Placental pericyte (primary cell): ENCODE results near the genes PAPSS2, STAMBPL1 and FAS.

DNA sequence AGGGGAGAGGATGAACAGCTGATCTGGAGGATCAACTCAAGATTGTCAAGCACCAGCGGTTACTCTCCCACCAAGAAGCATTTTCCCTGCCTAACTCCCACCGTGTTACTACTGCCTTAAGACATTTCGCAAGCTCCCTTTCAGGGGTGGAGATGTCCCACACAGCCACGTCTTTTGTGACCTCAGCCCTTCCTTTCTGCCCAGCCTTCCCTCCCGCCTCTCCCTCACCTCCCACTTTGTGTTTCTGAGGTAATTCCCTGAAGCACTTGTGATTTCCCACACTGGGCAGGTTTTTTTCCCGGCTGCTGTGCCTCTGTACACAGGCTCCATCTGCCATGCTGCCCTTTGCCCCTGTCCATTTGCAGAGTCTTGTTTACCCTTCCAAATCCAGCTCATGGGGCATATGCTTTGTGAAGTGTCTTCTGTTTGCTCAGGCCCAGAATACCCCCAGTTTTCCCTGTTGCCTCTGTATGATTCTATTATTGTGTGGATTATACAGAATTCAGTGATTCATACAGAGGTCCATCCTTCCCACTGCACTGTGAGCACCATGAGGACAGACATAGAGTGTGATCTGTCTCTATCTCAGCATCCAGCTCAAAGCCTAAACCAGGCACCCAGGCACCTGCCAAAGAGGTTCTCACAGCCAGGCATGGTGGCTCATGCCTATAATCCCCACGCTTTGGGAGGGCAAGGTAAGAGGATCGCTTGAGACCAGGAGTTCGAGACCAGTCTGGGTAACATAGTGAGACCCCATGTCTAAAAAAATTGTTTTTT is 40.8 kb upstream of the PAPSS2 start:
- CAGE, long polyA plus RNA: no peak

DNA sequence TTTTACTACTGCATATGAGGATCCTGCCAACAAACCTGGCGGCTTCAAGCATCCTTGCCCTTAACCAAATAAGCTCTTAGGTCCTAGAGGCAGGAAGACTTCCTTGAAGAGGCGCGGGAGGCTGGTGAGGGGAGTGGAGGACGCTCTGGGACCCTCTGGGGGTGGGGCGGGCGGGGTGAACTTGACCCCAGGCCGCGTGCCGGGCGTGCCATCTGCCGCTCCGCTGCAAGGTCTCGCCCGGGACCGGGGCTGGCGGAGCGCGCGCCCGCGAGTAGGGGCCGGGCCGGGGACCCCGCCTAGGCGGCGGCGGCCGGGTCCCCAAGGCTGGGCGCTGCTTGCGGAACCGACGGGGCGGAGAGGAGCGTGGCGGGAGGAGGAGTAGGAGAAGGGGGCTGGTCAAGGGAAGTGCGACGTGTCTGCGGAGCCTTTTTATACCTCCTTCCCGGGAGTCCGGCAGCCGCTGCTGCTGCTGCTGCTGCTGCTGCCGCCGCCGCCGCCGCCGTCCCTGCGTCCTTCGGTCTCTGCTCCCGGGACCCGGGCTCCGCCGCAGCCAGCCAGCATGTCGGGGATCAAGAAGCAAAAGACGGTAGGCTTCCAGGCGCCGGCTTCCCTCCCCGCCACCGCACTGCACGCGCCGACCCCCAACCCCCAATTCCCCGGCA is at the start of gene PAPSS2:
Gene PAPSS2 (plus strand): TSS at position 456 of the 662 bp plus-strand sequence.
- CAGE, long polyA plus RNA: no peak

DNA sequence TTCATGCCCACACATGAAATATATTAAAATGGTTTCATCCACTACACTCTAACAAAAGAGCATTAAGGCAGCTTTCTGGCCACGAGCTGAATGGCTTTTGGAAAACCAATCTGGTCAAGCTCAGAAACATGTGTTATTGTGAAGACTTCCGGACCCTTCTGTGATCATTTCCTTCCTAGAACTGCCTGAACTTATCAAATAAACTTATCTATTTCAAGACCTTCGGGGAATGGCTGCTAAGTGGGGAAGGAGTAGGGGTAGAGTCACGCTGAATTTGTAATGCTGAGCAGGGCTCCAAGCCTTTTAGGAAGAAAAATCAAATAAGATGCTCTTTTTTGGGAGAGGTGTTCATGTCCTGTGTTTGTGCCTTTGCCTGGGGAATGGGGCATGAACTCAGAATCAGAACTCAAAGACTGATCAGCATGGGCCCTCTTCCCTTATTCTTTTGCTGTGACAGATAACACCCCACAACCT is 56.7 kb downstream of the PAPSS2 start:
- CAGE, long polyA plus RNA: no peak

- CAGE, long polyA plus RNA: no peak
Measured at GRCh38 chr10:87868975-87869436, 5.6 kb downstream of the PTEN start.

- CAGE, long polyA plus RNA: no peak
Measured at GRCh38 chr10:87878786-87879381, 15.5 kb downstream of the PTEN start.

DNA sequence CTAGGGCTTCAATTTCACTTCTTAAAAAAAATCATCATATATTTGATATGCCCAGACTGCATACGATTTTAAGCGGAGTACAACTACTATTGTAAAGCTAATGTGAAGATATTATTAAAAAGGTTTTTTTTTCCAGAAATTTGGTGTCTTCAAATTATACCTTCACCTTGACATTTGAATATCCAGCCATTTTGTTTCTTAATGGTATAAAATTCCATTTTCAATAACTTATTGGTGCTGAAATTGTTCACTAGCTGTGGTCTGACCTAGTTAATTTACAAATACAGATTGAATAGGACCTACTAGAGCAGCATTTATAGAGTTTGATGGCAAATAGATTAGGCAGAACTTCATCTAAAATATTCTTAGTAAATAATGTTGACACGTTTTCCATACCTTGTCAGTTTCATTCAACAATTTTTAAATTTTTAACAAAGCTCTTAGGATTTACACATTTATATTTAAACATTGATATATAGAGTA is 103.6 kb downstream of the PTEN start:
- CAGE, long polyA plus RNA: no peak

DNA sequence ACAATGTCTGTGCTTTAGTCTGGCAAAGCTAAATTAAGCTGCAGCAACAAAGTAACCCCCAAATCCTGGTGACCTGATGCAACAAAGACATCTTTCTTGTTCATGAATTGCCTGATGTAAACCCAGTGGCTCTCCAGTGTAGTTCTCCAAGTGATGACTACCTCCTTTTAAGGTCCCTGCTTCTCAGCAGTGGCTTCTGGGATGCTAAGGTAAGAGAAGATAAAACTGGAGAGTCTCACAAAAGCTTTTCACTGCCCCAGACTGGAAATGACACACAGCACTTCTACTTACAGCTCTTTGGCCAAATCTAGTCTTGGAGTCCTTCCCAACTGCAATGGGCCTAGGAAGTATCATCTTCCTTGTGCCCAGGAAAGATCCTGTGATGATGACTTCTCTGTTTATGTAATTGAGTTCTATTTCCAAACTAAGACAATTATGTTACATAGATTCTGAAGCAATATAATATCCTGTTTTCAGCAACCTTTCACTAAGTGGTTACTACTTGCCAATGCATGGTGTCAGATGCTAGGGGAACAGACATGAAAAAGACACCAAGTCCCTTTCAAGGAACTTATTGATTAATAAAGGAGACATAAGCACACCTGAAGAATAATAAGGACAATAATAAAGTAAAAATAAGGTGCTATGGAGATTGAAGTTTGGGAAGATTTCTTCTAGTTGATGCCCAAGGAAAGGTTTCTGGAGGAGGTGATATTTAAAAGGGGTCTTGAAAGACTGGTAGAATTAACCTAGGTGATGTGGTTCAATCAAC is 234.1 kb downstream of the PTEN start:
- CAGE, long polyA plus RNA: no peak

GRCh38 chr10:88792530-88792844 is 10.0 kb upstream of the LIPM start:
- CAGE, long polyA plus RNA: no peak

- CAGE, long polyA plus RNA: no peak
Measured at GRCh38 chr10:88879847-88880955, at the start of gene STAMBPL1. TSS of gene STAMBPL1 (plus strand) at chr10:88880245.

DNA sequence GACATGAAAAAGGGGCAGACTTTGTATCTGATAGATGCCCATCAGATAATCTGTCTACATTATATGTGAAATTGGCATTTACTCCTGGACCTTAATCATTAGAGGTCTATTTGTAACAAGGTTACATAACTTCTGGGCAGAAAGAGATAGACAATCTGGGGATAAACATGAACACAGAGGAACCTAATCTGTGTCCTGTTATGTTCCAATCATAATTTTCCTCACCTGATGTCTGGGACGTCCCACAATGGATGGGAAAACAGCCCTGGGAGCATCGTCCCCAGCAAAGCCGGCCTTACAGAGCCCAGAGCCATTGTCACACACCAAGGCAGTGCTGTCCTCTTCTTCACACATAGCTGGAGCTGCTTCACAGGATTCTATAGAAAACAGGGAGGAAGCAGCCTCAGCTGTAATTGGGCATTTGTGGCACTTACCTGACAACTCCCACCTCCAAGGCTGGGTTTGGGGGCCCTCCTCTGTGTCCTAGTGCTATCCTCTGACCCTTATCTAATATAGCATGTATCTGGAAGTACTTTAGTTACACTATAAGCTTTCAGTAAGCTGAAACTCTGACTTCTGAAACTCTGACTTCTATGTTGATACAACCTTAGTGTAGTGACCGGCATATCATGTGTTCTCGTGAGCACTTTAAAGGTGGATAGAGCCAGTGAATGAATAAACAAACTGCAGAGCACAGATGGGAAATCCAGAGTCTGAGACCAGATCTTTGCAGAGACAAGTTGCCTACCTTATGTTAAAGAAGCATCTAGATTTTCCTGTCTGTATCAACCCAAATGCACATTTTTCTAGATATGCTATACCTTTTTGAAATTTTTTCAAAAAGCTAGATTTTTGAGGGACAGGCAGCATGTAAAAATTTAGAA is 3.8 kb downstream of the ACTA2 start:
- CAGE, long polyA plus RNA: no peak

DNA sequence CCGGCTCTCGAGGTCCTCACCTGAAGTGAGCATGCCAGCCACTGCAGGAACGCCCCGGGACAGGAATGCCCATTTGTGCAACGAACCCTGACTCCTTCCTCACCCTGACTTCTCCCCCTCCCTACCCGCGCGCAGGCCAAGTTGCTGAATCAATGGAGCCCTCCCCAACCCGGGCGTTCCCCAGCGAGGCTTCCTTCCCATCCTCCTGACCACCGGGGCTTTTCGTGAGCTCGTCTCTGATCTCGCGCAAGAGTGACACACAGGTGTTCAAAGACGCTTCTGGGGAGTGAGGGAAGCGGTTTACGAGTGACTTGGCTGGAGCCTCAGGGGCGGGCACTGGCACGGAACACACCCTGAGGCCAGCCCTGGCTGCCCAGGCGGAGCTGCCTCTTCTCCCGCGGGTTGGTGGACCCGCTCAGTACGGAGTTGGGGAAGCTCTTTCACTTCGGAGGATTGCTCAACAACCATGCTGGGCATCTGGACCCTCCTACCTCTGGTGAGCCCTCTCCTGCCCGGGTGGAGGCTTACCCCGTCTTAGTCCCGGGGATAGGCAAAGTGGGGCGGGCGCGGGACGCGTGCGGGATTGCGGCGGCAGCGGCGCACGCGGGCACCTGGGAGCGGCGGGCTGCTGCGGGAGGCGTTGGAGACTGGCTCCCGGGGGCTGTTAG is at the start of gene FAS:
Gene FAS (plus strand): TSS at position 388 of the 668 bp plus-strand sequence.
- CAGE, long polyA plus RNA: no peak

GRCh38 chr10:88993830-88994338 is 3.3 kb downstream of the FAS start:
- CAGE, long polyA plus RNA: no peak

DNA sequence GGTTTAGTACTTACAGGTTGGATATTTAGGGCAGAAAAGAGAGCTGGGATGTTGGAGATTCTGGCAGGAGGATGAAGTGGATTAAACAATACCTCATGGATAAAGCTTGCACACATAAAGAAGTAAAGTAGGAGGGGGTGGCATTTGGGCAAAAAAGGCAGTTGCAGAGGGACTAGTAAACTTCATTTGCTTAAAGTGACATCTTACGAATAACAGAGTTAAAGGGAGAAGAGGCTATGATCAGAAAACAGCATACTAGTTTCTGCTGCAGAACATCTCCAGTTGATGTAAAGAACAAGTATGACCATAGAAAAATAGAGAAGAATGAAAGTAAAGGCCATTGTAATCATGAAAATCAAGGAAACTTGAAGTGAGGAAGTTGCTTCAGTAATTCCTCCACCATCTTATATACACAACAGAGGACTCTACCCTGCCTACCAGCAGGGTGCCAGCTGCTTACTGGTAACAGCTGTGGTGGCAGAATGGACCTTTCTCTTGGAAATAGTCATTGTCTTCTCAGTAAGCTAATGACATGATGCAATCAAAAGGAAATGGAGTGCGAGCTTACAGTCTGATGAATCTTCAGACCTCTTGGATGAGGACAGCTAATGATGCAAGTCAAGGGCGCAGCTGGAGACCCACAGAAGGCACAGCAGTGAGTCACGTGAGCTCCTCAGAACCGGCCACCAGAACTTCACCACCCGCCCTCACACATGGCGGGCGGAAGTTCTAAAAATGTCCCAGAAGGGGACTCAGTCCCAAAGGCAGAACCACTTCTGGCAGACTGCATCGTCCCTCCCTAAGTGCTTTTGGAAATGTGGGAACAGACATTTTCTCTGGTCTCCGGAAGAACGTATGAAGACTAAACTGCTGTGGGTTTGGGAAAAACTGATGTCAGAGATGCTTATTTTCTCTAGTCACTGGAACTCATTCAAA is 96.1 kb downstream of the FAS start:
- CAGE, long polyA plus RNA: no peak

DNA sequence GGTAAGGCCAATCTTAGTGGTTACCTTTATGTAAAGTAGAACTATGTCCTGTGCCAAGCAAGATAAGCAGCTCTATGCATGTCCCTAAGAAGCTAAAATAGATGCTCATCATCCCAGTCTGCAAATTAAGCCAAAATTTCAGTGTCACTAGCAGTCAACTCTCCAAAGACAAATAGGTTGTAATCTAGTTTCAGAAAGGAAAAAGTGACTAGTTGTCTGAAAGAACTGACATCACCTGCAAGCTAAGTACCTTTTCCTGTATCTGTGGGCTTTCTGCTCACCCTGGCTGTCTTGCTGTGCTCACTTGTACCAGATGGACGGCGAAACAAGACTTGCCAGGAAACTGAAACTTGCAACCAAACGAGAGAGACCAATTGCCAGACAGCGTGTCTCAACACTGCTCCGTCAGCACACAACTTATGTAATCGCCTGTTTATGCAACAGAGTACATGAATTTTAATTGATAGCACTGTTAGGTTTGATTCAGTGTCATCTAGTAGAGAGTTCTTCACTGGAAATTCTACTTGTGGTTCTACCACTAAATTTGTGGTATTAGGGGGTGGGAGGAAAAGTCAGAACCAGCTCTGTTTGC is 43.5 kb downstream of the CH25H start:
- CAGE, long polyA plus RNA: no peak

GRCh38 chr10:90301762-90302527 is 555.9 kb downstream of the HTR7 start:
- CAGE, long polyA plus RNA: no peak

DNA sequence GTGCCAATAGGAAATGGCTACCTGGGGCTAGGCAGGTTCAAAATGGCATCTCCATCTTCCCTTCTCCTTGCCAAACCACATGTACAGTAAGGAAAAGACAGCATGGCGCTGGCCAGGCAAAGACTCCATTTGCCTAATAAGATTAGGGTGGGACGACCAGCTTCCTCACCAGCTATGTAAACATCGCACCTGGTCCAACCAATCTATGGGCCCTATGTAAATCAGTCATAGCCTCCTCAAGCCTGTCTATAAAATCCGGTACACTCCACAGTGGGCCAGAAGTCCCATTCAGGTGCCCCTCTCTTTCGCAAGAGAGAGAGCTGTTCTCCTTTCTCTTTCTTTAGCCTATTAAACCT is 44.2 kb downstream of the HTR7 start:
- CAGE, long polyA plus RNA: no peak

GRCh38 chr10:91088074-91088704 is 132.3 kb upstream of the PCGF5 start:
- CAGE, long polyA plus RNA: no peak

DNA sequence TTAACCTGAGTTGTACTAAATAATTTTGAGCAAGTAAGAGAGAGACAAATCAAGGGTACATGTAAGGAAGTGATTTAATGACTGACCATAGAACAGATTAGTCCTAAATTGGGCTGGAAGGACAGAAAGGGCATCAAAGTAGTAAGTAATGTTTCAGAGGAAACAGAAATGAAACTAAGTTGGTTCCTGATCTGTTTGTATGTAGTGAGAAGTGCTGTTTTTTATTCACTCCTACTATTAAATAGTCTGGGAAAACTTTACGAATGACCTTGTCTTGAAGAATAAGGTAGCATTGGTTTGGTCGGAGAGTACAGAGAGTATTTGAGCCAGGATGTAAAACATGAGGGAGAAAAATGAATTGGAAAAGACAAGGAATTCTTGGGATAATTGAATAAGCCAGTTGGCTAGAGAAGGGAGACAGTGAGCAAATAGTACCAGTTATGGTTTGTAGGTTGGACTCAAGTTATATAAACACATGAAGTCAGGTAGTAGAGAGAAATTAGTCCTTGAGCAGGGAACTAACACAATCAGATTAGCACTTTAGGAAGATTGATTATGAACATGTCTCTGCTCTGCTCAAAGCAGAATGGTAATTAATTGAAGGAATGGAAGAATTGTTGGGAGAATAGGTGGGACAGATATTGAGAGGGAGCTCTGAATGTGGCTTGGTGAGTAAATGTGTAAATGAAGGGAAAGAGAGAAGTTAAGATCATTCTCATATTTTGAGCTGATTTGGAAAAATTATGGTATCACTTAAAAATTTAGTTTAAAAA is 25.7 kb downstream of the PCGF5 start:
- CAGE, long polyA plus RNA: no peak

GRCh38 chr10:91287976-91288453 is 67.6 kb downstream of the PCGF5 start:
- CAGE, long polyA plus RNA: no peak

GRCh38 chr10:91557262-91557663 is 75.6 kb downstream of the PPP1R3C start:
- CAGE, long polyA plus RNA: no peak